BJ (cell line): ENCODE measurements around a stretch of chr6.

DNA sequence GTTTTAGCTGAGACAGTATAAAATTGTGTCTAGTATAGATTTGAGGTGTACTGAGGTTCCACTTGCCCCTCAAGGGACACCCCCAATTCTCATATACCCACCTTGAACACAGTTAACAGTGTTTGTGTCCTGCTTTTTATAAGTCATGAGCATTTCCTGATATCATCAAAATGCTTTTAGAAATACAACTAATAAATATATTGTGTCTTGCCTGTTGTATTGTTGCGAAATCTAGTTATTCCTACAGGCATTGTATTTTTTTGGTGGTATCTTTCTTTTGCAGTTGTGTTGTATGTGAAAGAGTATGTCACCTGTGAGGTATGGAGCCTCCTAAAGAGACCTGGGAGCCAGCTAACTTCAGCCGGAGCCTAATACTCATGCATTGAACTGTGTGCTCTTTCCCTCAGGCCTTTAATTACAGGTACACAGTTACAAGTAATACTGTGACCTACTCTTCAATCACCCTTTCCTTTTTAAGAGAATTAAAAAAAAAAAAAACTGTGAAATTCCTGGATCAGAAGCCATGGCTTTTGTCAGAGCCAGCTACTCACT, 40.7 kb downstream of the CDYL start:
- CAGE, long polyA plus RNA, result no peak
- RRBS, result no CpG with 5 or more reads among the region's 2 CpGs

GRCh38 chr6:5120403-5120807, 35.3 kb downstream of the PPP1R3G start:
- CAGE, long polyA plus RNA, result no peak
- RRBS, result no CpG with 5 or more reads among the region's 7 CpGs

GRCh38 chr6:5174087-5174686, 86.6 kb downstream of the LYRM4 start:
- CAGE, long polyA plus RNA, result no peak
- RRBS, result no CpG with 5 or more reads among the region's 8 CpGs

DNA sequence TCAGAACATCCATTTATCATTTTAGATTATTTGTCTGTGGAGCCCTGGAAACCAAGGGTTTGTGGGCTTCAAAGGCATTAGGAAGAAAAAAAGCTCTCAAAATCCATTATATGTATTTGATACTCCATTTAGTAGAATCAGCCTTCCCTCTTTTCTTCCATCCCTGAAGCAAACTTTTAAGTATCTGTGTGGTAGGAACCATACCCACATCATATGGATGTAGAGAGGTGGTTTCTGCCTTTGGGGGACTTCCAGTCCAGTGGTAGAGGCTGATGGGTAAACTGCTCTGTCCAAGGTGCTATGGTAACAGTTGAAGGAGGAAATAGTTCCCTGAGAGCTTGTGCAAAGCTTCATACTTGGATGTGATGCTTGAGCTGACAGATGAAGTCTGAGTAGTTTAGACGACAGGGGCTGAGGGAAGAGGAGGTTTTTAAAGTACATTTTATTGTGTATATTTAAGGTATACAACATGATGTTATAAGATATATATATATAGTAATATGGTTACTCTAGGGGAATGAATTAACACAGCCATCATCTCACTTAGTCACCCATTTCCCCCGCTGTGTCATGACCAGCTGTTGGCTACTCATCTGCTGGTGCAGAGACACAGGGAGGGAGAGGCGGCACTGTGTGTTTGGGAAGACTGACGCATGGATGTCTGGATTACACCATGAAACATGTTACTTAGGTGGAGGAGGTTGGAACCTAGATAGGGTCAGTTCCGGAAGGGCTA, 185.1 kb downstream of the FARS2 start:
- CAGE, long polyA plus RNA, result no peak
- RRBS, result no CpG with 5 or more reads among the region's 5 CpGs

- CAGE, long polyA plus RNA, result no peak
- RRBS, result no CpG with 5 or more reads among the region's 14 CpGs
Observed at GRCh38 chr6:5471710-5472720, 210.7 kb downstream of the FARS2 start.

DNA sequence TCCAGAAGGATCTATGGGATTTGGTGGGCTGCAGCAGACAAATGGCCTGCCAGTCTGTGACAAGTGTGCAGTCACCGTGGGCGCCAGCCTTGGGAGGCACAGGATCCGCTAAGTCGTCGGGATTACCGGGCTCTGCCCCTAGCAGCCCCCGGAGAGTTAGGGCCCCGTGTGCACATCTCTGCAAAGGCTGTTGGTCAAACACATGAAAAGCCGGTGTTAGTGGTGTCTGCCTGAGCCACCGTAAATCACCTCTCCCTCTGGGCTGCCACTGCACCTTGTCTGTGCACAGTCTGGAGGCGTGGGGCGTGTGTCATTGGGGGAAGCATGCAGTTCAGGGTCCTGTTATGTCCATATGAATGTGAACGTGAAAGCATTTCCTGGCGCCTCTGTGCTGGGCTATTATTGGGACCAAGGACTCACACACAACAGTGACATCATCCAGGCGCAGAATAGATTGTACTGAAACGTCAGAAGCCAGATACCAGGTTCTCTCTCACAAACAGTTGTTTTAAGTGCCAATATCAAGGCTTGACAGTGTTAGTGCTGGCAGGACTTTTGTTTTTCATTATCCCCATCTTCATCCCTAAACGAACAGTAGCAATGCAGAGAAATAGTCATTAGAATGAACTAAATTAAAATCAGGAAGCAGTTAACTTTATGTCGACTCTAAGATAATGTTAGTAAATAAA, 305.5 kb downstream of the NRN1 start:
- CAGE, long polyA plus RNA, result no peak
- RRBS, result 80% methylated on average over 2 of the region's 18 CpGs

- CAGE, long polyA plus RNA, result no peak
- RRBS, result no CpG with 5 or more reads among the region's 6 CpGs
Observed at GRCh38 chr6:5866532-5867196, 140.1 kb downstream of the NRN1 start.

- CAGE, long polyA plus RNA, result no peak
- RRBS, result no CpG with 5 or more reads among the region's 2 CpGs
Observed at GRCh38 chr6:5936077-5936505, 70.6 kb downstream of the NRN1 start.

GRCh38 chr6:6332273-6332726, 11.8 kb upstream of the F13A1 start:
- CAGE, long polyA plus RNA, result no peak
- RRBS, result no CpG with 5 or more reads among the region's 4 CpGs

- CAGE, long polyA plus RNA, result no peak
- RRBS, result no CpG with 5 or more reads among the region's 7 CpGs
Observed at GRCh38 chr6:6665602-6665925, 77.0 kb downstream of the LY86 start.

- CAGE, long polyA plus RNA, result no peak
- RRBS, result no CpG with 5 or more reads among the region's 29 CpGs
Observed at GRCh38 chr6:6686581-6687714, 98.4 kb downstream of the LY86 start.

- CAGE, long polyA plus RNA, result no peak
- RRBS, result no CpG with 5 or more reads among the region's 18 CpGs
Observed at GRCh38 chr6:6694731-6695541, 106.4 kb downstream of the LY86 start.

DNA sequence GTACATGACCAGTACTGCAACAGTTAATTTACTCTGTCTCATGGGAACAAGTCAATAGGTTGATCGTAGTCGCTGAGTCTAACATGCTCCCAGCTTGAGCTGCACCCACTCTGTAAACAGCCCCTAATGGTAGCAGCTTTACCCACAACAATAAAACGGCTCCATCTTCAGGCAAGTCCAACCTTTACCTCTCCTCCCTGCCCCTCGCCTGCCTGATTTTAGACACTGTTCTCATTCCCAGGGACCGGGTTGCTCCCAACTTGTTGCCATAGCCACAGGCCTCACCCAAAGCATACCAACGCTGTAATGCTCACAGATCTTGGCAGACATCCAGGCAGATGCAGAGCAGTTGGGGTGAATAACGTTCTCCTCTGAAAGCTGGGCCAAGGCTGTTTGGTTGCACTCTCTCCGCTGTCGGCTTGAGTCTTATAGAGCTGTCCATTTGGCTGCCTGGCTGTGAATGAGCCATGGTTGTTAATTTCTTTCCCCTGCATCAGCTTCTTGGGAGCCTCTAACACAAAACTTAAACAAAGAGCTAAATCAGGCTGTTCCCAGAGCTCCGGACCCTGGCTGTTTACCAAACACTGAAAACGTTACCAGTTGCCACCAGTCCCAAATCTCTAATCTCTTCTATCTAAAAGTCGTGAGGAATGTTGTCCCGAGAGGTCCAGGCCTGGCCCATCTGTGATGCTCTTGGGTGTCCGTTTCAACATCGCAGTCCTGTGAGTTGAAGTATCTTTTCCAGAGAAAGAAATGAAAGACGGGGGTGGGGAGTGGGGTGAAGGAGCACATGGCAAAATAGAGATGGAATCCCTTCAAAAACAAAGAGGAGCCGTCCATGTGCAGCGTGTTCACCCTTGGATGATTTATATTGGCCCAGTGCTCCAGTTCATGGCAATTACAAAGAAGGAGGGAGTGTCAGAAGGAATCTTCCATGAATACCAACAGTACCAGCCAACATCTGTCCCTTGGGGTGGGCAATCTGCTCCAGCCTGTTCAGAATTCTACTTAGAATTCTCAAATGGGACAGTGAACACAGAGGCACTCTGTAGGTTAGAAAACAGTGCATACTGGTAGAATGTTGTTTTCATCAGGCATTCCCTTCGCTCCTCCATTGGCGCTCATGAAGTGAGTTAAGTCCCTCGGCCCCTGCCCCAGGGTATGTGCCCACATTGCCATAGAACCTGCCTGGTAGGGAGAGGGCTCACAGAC, 111.8 kb downstream of the LY86 start:
- CAGE, long polyA plus RNA, result no peak
- RRBS, result no CpG with 5 or more reads among the region's 21 CpGs

DNA sequence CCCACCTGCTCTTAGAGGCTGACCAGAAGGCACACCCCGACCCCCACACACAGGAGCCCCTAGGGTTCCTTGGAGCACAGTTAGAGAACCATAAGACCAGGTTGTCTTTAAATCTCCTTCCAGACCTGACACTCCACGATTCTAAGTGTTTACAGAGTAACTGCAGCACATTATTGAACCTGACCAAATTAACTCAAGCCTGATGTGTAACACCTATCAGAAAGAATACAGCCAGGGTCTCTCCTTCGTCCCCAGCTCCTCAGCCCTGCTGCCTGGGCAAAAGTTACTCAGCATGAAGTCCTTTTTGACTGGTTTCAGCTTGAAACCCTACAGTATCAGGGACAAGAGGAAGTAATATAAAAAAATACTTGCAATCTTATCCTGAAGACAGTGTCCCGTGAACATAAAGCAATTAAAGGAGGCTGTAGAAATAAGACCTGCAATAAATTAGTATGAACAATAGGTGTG, 114.9 kb downstream of the LY86 start:
- CAGE, long polyA plus RNA, result no peak
- RRBS, result no CpG with 5 or more reads among the region's 4 CpGs

DNA sequence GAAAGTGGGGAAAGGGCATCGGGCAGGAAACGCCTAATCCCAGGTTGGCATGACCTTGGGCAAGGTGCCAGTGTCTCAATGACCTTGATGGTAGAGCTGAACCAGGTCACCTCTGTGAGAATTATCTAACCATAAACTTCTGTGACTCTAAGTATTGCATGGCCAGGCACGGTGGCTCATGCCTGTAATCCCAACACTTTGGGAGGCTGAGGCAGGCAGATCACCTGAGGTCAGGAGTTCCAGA, 115.3 kb downstream of the LY86 start:
- CAGE, long polyA plus RNA, result no peak
- RRBS, result no CpG with 5 or more reads among the region's 3 CpGs

DNA sequence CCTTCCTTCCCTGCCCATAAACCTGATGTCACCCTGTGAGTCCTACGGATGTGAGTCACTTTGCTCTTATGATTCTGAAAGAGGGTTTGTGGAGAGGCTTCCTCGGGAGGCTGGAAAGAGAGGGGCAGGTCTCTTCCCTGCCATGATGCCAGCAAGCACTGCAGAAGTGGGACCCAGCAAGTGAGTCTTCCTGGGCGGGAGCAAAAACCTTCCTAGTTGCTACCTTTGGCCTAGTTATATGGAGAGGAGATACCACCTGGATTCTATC, 202.5 kb downstream of the LY86 start:
- CAGE, long polyA plus RNA, result no peak
- RRBS, result no CpG with 5 or more reads among the region's 3 CpGs

- CAGE, long polyA plus RNA, result no peak
- RRBS, result no CpG with 5 or more reads among the region's 1 CpG
Observed at GRCh38 chr6:6799124-6799410, 210.5 kb downstream of the LY86 start.

- CAGE, long polyA plus RNA, result no peak
- RRBS, result no CpG with 5 or more reads among the region's 6 CpGs
Observed at GRCh38 chr6:6808957-6809393, 220.5 kb downstream of the LY86 start.

DNA sequence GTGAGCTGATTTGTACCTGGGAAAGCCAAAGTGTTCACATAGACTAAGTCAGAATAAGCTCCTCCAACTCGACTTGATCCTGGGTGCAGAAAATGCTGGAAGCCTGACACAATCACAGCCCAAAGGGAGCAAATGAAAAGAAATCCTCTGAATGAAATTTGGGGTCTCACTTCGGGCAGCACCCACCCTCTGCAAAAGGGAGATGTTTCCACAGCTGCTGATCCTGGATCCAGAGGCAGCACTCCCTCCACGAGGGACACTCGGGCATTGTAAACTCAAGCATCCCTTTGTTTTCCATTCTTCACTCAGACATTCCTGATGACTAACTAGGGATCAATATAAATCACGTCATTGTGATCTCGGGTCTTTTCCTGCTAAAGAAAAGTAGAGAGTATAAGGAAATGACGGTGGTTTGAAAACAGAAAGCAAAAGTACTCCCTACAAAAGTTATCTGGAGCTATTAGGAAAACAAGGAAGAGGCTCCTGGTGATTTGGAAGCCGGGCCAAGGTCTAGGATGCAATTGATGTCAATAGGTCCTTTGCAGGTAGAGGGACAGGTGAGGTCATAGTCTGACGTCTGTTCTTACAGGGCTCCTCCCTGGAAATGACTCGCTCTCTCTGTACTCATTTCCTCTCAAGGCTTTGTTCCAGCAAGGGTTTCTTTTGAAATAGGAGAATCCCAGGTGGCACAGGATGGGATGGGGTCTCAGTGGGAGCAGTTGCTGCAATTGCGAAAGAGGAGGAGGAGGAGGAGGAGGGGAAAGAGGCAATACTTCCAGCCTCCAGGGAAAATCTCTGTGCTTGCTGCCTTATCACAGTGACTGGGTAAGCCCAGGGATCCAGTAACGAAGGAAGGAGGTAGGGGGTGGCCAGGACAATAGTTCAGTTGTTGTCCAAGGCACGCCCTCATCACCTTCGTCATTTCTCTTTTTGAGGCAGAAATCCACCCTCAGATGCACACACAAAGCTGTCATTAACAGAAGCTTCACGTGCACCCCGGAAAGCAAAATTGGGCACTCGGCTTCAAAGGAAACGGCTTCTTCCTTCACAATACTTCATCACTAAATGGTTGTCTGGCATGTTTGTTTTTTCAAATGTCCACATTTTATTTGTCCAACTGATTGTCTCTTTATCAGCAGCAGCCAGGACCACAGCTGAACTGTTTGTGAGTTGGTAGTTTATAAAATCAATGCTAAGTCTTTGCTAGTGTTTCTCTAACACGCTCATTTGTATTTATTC, 222.9 kb downstream of the LY86 start:
- CAGE, long polyA plus RNA, result no peak
- RRBS, result no CpG with 5 or more reads among the region's 19 CpGs

- CAGE, long polyA plus RNA, result no peak
- RRBS, result no CpG with 5 or more reads among the region's 7 CpGs
Observed at GRCh38 chr6:6931470-6932096, 176.2 kb upstream of the RREB1 start.